PFSK-1 (cell line): Measurements from ENCODE around the gene NMBR.

DNA sequence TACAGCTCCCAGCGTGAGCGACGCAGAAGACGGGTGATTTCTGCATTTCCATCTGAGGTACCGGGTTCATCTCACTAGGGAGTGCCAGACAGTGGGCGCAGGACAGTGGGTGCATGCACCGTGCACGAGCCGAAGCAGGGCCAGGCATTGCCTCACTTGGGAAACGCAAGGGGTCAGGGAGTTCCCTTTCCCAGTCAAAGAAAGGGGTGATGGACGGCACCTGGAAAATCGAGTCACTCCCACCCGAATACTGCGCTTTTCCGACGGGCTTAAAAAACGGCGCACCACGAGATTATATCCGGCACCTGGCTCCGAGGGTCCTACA, 317.9 kb upstream of the GJE1 start:
- RRBS, result no CpG with 5 or more reads among the region's 21 CpGs

- RRBS, result no CpG with 5 or more reads among the region's 2 CpGs
Observed at GRCh38 chr6:141988264-141988854, 144.4 kb upstream of the GJE1 start.

DNA sequence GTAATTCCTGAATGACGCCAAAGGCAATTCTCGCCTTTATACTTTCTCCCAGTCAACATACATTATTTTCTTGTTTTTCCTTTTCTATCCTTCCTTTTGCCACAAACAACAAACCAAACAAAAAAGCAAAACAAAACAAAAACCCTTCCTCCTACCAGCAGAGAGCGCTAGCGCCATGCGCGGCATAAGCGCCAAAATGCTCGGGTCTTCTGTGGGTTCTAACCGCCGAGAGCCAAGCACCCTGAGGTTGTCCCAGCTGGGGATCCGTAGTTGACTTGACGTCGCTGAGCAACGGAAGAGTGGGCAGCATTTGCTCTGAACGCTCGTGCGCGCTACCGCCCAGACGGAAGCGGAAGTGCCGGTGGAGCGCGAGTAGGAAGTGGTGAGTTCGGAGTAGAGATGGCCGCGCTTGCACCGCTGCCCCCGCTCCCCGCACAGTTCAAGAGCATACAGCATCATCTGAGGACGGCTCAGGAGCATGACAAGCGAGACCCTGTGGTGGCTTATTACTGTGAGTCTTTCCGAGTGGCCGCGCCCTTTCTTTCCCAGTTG, at the start of gene NMBR:
Gene NMBR (minus strand): TSS at position 234 of the 552 bp plus-strand sequence.
- RRBS, result no CpG with 5 or more reads among the region's 35 CpGs

GRCh38 chr6:142696002-142696769, 248.8 kb downstream of the HIVEP2 start:
- RRBS, result no CpG with 5 or more reads among the region's 8 CpGs

- RRBS, result no CpG with 5 or more reads among the region's 9 CpGs
Observed at GRCh38 chr6:142751421-142752207, 193.4 kb downstream of the HIVEP2 start.

- RRBS, result no CpG with 5 or more reads among the region's 8 CpGs
Observed at GRCh38 chr6:142907223-142907863, 37.6 kb downstream of the HIVEP2 start.

DNA sequence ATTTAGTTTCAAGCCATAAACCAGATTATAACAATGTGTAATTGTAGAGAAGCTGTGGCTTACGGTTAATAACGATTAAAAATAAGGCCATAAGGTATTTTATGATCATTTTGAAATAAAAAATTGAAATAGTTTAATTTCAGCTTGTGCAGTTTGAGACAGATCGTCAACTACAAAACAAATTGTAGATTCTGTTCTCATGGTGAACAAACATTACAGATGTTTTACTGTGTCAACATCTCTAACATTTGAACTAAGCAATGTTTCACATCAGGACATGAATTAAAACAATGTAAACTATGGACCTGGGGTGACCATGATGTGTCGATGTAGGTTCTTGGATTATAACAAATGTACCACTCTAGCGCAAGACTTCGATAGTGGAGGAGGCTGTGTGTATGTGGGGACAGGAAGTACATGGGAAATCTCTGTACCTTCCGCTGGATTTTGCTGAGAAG, 17.2 kb downstream of the HIVEP2 start:
- RRBS, result no CpG with 5 or more reads among the region's 7 CpGs

- RRBS, result no CpG with 5 or more reads among the region's 3 CpGs
Observed at GRCh38 chr6:143332930-143333561, 117.4 kb downstream of the ADAT2 start.

GRCh38 chr6:143746494-143747032, 68.8 kb downstream of the PHACTR2 start:
- RRBS, result no CpG with 5 or more reads among the region's 7 CpGs

- RRBS, result no CpG with 5 or more reads among the region's 9 CpGs
Observed at GRCh38 chr6:143772053-143772626, 71.0 kb upstream of the LTV1 start.

GRCh38 chr6:143883101-143883545, 18.8 kb downstream of the ZC2HC1B start:
- RRBS, result no CpG with 5 or more reads among the region's 6 CpGs

DNA sequence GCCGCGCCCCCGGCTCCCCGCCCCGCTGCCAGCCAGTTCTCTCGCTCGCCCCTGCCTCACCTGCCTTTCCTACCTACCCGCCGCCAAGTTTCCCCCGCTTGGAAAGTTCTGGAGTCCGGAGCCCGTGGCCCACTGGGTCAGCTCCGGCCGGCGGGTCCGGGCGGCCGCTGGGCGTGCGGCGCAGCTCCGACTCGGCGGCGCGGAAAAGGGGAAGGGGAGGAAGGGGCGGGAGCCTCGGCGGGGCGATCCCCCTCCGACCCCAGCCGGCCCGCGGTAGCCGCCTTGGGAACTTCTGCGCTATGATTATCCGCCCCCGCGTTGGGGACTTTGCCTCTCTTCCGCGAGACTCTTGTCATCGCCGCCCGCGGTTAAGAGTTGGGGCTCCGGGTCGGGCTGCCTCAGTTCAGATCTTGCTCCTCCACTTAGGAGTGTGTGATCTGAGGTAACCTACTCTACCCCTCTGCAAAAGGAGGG, 30.9 kb downstream of the SF3B5 start:
- RRBS, result 6% methylated on average over 27 of the region's 47 CpGs

DNA sequence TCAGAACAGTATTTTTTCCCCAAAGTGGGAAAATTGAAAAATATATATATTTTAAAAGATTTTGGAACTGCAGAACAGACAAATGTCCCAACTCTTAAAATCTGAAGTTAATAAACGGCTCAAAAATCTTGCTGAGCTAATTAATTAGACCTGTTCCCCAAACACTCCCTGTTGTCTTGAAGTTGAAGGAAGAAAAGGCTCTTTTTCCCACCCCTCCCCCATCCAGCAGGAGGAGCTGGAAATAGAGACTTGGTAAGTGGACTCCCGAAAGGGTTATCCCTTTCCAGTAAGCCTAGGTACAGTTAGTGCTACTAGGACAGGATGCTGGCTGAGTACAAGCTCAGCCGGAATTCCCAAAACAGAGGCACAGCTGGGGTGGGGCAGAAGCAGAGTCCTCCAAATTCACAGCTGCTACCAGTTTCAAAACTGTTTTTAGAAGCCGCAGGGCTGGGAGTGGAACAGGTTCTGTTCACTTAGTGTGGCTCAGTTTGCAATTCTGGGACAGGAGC, 19.2 kb upstream of the UTRN start:
- RRBS, result no CpG with 5 or more reads among the region's 4 CpGs

GRCh38 chr6:144314135-144314970, 29.2 kb downstream of the UTRN start:
- RRBS, result no CpG with 5 or more reads among the region's 7 CpGs

- RRBS, result no CpG with 5 or more reads among the region's 6 CpGs
Observed at GRCh38 chr6:144351121-144351772, 66.1 kb downstream of the UTRN start.

- RRBS, result no CpG with 5 or more reads among the region's 4 CpGs
Observed at GRCh38 chr6:144623670-144624469, 338.7 kb downstream of the UTRN start.

GRCh38 chr6:144630827-144631187, 345.7 kb downstream of the UTRN start:
- RRBS, result no CpG with 5 or more reads among the region's 1 CpG

GRCh38 chr6:145350244-145350542, 385.1 kb downstream of the EPM2A start:
- RRBS, result no CpG with 5 or more reads among the region's 2 CpGs

- RRBS, result no CpG with 5 or more reads among the region's 7 CpGs
Observed at GRCh38 chr6:145804375-145804934, 10.1 kb downstream of the FBXO30 start.

GRCh38 chr6:146290157-146290635, 253.4 kb upstream of the RAB32 start:
- RRBS, result no CpG with 5 or more reads among the region's 5 CpGs